Mesenchymal stem cell of the bone marrow (primary cell): ENCODE data around the gene ABHD17C.

DNA sequence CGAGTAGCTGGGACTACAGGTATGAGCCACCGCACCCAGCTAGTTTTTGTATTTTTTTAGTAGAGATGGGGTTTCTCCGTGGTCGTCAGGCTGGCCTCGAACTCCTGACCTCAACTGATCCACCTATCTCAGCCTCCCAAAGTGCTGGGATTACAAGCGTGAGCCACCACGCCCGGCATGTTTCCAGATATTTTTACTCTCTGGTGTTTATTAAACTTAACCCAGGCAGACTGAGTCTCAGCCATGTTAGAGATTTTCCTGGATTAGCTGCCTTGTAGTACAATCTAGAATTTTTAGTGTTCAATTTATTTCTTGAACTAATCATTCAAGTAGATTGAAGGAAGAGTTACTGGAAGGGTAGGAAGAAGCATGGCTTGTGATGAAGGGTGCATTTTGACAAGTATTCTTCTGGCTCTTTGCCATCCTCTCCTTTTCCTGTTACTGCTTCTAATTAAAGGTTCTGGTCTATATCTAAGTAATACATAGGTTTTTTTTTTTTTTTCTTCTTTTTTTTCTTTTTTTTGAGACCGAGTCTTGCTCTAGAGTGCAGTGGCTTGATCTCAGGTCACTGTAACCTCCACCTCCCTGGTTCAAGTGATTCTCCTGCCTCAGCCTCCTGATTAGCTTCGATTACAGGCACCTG lies 27.8 kb downstream of the MORF4L1 start:
- CAGE, long polyA plus RNA, result no peak

- CAGE, long polyA plus RNA, result no peak
Measured at GRCh38 chr15:79656026-79656425, 223.9 kb downstream of the MINAR1 start.

- CAGE, long polyA plus RNA, result no peak
Measured at GRCh38 chr15:79853527-79853822, 43.3 kb downstream of the MTHFS start.

- CAGE, long polyA plus RNA, result no peak
Measured at GRCh38 chr15:79894552-79895347, 2.1 kb downstream of the MTHFS start.

DNA sequence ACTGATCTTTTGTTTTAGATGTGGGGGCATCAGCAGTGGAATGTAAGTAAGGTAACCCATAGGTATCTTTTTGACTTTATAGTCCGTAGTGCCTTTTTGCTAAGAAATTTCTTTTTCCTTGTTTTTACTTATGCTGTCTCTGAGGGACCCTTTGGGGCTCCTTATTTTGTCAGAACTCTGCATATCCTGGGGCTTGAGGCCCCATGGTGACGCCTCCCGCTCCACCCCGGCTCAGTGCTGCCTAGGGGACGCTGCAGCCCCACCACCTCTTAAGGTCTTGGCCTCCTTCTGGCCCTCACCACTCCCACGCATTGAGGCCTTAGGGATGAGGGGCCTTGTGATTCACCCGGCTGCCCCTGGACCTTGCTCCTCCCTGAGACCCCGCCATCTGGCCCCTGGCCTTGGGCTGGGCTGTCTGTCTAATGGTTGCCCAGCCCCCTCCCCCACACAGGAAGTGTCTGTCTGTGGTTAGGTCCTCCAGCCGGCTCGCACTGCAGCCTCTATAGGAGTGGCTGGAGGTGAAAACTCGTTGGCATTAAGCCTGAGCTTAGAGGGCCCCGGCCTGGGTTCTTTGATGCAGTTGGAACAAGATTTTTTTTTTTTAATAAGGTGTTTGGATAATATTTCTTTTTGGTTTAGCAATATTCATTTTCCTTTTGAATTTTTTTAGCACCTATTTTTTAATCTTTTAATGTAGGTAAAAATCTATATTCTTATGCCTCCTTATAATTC lies 21.4 kb upstream of the MTHFS start:
- CAGE, long polyA plus RNA, result no peak

DNA sequence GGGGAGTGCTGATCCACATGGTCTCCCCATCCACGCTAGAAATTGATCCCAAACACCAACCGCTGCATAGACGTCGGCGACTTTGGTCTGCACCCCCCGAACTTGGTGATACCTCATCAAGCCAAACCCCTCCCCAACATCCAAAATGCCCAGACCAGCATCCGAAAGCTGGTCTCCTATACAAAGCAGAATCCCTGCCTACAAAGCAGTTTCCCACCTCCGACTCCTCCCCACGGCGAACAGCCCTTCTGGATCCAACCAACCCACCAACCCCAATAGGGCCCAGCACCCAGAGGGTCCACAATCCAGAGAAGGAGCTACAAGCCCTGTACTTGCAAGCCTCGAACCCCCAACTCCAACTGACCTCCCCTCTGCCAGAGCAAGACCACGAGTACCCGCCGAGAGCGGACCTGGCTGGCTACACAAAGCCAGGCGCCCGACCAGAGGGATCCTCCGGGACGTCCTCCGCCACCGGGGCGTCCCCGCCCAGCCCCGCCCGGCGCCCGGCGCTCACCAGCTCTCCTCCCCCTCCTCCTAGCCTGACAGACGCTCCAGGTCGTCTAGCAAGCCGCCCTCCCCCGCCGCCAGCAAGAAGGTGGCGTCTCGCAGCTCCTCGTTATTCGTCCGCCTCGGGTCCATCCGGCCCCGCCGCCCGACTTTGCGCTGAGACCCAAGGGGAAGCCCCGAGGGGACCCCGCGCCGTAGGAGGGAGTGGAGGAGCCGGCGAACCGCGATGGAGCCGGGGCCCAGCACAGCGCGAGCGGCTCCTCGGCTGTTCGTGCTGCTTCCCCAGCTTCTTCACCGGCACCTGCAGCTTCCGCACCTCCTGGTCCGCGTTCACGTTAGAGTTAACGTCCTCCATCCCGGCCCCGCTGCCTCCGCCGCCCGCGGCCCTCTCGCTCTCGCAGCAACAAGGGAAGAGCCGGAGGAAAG lies 26.1 kb upstream of the MTHFS start:
- CAGE, long polyA plus RNA, result no peak

DNA sequence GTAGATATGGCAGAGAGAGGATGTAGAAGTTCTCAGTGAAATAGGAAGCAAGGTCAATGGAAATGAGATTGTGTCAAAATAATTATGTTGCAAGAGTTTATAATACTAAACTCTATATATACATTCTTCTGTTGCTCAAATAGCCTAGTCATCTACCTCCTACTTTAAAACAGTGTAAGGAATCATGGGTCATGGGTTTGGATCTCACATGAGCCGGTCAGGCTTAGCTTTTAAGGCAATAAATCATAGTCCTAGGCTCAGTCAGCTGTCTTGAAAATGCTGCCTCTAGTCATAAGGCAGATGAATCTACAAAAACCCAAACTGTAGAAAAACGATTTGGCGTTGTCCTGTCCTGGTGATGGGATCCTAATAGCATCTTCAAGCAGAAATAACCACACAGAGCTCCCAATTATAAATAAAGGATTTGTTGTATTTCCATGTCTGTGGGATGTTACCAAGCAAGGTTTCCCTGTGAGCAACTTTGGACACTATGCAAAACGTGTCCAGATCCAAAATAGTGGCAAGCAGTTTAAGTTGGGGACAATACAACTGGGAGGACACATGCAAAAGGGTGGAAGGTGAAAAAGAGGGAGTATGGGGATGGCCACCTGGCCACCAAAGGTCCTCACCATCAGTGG lies 16.7 kb downstream of the BCL2A1 start:
- CAGE, long polyA plus RNA, result no peak

DNA sequence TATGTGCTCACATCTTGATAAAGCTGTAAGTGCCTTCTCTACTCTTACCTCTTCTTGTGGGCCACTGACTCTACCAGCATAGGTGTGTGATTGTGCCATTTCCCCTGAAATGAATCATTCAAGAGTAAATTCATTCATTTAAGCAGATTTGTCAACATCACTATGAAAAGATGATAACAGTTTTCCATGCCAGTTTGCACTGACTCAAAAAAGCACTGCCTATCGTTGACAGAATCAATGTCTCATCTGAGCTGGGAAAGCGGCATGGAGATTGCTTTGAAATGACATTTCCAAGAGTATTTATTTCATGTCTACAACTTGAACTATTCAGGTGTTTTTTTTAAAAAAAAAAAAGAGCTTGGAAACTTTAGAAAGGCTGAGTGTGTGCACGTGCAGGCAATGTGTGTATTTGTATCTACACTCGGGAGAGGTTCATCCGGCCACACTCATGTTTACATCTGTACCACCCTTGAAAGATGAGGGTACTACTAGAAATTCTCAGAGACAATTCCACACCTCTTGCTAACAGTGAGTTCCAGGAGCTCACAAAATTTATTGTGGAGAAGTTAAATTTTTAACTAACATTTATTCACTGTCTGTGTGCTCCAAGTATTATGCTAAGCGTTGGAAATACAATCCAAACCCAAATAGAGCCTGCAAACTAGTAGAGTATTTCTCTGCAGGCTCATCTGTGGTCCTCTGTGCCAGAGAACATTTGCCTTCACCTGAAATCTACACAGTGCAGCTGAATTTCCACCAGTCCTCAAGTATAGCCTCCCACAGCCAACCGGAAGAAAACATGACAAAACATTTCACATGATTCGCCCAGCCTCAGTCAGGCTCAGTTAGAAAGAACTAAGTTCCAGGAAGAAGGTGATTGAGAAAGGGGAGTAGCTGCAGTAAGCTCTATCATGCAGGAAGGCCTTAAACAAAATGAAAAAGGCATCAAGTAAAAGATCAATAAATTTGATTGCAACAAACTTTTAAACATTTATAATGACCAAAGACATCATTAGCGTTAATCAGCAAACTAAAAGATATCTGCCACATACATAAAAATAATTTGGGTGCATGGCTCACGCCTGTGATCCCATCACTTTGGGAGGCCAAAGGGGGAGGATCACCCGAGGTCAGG lies 3.0 kb downstream of the BCL2A1 start:
- CAGE, long polyA plus RNA, result no peak

- CAGE, long polyA plus RNA, result no peak
Measured at GRCh38 chr15:79972881-79973314, 1.9 kb upstream of the BCL2A1 start.

DNA sequence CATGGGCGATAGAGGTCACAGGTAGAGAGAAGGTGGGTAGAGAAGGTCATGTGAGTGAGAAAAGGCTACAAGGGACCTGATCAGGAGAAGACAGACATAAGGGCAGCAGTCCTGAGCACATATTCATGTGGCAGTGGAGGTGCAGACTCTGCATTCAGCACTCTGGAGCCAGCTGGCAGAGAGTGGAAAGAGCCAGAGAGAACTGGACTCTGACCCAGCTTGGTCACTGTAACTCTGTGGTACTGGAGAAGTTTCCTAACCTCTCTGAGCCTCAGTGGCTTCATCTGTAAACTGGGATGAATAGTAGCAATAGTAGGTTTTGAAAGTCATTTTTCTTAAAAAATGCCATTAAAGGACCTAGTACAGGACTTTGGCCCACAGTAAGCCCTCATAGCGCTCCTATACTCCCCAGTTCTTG lies 17.7 kb upstream of the BCL2A1 start:
- CAGE, long polyA plus RNA, result no peak

DNA sequence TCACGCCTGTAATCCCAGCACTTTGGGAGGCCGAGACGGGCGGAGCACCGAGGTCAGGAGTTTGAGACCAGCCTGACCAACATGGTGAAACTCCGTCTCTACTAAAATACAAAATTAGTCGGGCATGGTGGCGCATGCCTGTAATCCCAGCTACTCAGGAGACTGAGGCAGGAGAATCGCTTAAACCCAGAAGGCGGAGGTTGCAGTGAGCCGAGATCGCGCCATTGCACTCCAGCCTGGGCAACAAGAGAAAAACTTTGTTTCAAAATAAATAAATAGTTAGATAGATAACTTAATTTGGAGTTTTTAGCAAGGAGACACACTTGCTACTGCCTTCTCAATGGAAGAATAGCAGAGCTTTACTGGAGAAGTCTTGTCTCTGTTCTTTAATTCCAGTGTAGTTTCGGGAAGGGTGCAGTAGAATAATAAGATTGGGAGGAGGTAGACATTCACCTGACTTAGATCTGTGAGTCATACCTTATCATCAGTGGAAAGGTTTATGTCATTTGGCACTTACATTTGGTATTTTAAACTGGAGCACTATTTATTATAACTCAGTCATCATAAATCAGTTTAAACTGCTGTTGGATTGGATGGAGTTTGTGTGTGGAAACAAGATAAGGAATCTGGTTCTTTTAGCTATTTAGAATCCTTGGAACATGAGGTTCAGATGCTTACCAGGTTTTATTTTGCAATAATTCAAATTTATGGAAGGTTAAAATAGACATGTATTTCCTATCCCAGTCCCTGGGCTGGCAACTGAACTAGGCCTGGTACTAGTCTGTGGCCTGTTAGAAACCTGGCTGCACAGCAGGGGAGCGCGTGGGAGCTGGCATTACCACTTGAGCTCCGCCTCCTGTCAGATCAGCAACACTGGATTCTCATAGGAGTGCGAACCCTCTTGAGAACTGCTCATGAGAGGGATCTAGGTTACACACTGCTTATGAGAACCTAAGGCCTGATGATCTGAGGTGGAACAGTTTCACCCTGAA lies 34.3 kb downstream of the ZFAND6 start:
- CAGE, long polyA plus RNA, result no peak

- CAGE, long polyA plus RNA, result no peak
Measured at GRCh38 chr15:80109705-80110430, 42.9 kb upstream of the FAH start.

- CAGE, long polyA plus RNA, result no peak
Measured at GRCh38 chr15:80155274-80156390, 2.8 kb downstream of the FAH start.

GRCh38 chr15:80259567-80260381 lies 7.8 kb upstream of the CTXND1 start:
- CAGE, long polyA plus RNA, result no peak

DNA sequence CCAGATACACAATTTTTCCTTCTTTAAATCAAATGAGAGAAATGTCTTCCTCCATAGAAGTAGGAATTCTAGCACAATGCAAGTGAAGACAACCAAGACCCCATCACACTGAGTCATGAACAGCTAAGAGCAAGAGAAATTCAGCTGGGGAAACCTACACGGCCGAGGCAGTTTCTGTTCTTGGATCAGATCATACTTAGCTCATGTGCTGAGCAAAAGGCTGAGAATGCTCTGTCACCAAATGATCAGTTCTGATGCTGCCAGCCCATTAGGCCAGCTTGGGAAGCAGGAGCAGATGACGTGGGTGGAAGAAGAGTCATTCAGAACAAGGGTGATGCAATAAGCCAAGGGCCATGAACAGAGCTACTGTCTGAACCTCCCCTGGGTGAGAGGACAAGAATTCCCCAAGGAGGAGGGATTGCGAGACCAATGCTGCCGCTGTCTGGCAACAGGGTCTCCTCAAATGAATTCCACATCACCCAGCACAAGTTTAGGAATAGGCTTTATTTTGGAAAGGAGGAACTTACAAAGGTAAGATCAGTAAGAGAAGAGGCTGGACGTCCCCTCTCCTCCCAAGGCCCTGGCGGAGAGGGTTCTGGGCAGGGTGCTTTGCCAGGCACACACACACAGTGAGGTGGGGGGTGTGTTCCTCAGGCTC lies 65.4 kb upstream of the CTXND1 start:
- CAGE, long polyA plus RNA, result no peak

DNA sequence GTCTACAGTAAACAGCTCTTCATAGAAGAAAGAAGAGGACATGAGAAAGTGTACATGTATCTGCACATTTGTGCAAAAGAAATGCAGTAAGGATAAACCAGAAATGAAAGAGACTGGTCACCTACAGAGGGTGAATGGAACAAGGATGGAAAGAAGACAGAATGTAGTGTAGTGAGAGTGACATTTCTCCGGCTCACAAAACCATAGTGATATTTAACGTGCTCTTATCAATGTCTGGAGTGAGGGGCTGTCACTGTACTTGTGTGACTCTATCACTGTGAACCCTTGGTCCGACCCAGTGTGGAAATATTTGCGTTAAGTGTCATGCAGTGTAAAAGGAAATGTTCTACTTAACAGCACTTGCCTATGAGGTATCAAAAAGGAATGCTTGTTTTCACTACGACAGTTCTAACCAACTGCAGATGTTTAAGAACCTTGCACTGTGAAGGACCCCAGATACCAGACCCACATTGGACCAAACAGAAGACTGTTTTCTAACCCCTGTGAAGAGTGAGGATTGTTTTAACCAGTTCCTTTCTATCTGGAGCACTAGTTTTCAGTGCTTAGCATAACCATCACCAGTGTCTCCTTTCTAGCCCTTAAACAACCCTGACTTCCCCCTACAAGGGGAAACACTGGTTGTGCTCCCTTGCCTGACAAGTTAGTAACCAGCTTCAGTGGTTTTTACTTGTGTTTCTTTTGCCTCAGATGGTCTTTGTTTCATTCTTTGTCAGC lies 144.8 kb upstream of the ABHD17C start:
- CAGE, long polyA plus RNA, result no peak

DNA sequence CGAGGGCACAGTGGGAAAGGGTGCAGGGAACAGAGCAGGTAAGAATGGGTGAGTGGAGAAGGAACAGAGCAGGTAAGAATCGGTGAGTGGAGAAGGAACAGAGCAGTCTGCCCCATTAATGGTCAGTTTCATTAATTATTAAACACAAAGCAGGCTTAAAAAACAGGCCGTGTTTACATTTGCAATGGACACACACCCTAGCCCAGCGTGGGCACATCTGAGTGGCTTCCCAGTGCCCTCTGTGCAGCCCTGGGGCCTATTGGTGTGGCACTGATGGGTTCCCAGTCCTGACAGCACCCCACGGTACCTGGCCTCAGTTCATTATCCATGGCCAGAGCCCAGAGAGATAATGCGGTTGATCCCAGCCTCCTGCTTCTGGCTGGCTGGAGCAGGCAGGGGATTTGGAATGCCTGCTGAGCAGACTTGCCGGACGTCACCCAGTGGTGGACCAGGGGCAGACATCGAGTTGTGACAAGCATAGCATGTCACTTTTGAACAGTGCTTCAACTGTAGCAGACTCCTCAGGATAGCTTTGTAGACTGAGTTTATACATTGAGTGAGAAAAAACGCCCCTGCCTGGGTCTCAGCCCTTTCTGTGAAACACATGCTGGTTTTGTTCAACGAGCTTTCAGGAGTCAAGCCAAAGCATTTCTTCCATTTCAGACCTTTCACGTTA lies 110.5 kb upstream of the ABHD17C start:
- CAGE, long polyA plus RNA, result no peak

DNA sequence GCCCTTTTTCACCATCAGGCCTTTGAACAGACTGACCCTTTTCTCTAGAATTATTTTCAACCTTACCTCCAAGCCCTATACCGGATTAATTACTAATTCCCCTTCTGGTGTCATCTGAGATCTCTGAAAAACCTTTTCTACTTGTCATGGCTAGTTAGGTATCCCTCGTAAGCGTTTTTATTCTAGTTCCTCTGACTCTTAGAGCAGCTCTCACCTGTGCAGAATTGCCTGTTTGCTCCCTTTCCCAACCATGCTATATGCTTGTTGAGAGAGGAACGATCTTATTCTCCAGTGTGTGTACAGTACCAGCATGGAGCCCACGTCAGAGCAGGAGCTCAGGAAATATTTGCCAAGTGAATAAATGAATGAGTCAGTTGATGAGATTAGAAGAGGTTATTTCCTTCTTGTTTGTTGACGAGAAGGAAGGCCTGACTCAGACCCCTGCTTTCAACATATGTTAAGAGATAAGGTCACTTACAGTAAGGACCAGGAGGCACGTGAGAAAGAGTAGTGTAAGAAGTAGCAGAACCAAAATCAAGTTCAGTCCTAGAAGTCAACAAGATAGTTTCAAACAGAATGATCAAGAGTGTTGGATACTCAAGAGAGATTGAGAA lies 106.4 kb upstream of the ABHD17C start:
- CAGE, long polyA plus RNA, result no peak

DNA sequence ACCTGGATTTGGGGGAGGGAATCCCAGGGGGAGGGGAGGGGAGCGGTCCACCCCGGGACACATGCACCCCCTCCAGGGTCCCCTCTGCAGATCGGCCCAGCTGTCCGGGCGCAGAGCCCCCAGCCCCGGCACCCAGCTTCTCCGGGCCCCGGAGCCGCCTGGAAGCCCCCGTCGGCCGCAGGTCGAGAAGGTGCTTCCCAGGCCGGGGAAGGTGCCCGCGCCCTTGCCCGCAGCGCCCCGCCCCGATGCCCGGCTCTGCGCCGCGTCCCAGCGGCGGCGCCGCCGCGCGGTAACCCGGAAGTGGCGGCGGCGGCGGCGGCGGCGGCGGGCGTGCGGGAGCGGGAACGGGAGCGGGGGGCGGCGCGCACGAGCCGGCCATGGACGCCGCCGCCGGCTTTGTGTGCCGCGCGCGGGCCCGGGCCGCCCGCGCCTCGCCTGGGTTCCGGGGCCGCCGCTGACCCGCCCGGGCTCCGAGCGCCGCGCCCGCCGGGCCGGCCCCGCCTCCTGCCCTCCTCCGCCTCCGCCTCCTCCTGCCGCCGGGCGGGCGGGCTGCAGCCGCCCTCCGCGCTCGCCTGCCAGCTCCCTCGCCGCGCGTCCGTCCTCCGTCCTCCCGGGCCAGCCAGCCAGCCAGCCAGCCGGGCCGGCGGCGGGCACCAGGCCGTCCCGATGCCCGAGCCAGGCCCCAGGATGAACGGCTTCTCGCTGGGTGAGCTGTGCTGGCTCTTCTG lies at the start of gene ABHD17C:
ABHD17C (plus strand) TSS at position 547 of the 728 bp plus-strand sequence.
- CAGE, long polyA plus RNA, result no peak

- CAGE, long polyA plus RNA, result no peak
Measured at GRCh38 chr15:81113411-81114295, 20.4 kb upstream of the CFAP161 start.